Sigmoid colon (tissue), 4 donors: ENCODE data around the gene CCDC74A.

GRCh38 chr2:131527490-131528298, at the start of gene CCDC74A:
TSS of gene CCDC74A (plus strand) at chr2:131527888.
- PRO-cap = no peak
- RAMPAGE, long total RNA, 4 experiments = start-site peak on the plus strand in 1 of 4 experiments, at chr2:131527904-131527910 at its widest, 7 reads per replicate

GRCh38 chr2:132645124-132645606, 24.8 kb downstream of the LYPD1 start:
- PRO-cap = no peak
- RAMPAGE, long total RNA, 4 experiments = no peak in any of the 4 experiments

DNA sequence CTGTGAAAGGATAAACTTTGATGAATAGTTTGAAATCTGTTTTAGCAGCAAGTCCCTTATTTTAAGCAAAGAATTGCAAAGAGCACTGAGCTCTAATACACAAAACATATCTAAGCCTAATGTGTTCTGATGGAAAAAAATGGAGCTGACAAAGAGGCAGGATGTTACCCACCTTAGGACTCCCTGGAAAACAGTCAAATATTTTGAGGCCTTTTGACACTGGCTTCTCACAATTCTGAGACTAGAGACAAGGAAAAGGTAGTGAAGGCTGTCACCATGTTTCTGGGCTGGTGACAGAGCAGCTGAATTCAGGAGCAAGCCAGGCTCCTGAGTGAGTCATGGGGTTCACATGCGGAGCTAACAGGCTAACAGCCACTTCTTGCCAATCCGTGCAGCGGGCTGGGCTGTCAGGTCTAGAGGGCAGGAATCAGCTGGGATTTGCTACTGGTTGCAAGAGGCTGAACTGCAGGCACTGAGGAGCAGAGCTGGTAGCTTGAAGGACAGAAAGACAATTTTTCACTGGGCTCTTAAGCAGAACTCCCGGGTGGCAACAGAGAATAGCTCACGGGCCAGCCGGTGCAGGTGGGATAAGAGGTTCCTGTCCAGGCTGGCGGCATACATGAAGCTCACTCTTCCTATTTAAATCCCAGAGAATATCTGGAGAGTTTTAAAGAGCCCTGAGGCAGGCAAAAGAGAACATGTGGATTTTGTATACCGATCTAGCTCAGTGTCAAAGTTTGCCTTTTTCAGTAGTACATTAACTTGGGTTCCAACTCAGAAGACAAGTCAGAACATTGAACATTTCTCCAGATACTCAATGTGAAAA, 1.3 kb downstream of the NCKAP5 start:
- PRO-cap = no peak
- RAMPAGE, long total RNA, 4 experiments = no peak in any of the 4 experiments

GRCh38 chr2:133987188-133987464, 266.7 kb upstream of the MGAT5 start:
- PRO-cap = no peak
- RAMPAGE, long total RNA, 4 experiments = no peak in any of the 4 experiments

- PRO-cap = no peak
- RAMPAGE, long total RNA, 4 experiments = no peak in any of the 4 experiments
These were observed 129.4 kb upstream of the MGAT5 start for GRCh38 chr2:134124423-134124855.

DNA sequence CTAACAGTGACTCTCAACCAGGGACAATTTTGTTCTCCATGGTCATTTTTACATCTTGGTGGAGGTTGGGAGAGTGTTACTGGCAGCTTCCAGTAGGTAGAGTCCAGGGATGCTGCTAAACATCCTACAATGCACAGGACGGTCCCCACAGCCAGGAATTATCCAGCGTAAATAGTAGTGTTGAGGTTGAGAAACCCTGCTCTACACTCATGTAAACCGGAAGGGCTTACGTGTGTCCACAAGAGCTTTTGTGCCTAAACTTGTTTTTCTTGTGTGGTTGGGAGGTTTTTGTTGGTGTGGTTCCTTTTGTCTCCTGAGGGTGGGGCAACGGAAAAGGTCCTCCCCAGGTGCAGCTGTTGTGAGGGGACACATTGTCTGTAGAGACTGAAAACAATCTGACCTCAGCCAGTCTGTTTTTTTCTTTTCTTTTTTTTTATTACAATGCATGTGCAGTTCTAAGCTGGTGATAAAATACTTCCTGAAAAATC, 72.7 kb upstream of the MGAT5 start:
- PRO-cap = no peak
- RAMPAGE, long total RNA, 4 experiments = no peak in any of the 4 experiments

DNA sequence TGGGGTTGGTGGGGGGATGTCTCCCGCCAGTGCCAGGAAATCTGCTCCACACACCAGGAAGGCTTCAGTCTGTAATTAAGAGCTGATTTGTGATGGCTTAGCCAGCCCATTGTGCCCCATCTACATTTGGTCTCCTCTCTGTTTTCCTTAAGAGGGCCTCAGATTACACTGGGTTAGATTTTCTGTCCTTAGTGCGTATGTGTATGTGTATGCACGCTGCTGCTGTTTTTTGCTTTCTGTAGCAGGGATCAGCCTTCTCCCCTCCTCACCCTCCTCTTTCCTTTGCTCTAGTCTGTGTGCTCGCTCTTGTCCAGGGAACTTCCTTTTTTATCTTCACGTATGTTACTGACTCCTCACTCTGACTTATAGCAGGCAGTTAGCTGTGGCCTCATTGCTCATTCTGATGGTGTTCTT, 33.4 kb upstream of the MGAT5 start:
- PRO-cap = no peak
- RAMPAGE, long total RNA, 4 experiments = no peak in any of the 4 experiments

DNA sequence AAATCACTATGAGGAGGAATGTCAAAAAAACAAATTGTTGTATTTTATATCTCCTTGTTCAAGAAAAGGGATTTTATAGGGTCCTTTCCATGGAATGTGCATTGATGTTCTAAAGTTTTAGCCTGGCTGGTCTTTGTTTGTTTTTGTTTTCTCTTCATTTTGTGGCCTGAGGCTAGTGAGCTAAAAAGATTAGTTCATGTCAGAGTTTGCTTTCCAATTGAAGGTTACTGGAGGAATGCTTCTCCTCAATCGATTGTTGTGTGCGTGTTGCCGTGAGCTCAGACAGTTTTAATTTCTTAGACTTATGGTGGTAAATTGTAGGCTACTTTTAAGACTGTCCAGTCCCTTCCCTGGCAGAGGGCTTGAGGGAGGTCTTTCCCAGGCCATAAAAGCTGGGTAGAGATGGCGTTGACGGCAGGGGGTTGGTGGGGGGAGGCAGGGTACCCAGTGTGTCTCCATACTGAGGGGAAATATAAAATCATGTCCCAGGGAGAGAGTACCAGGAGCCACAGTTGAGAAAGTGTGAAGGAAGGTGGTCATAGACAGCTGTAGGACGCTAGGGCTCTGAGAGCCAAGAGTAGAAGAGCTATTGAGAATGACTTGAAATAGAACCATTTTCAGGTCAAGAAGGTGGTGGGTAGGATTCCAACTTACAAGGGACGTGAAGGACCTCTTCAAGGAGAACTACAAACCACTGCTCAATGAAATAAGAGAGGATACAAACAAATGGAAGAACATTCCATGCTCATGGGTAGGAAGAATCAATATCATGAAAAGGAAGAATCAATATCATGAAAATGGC, 77.5 kb downstream of the MGAT5 start:
- PRO-cap = no peak
- RAMPAGE, long total RNA, 4 experiments = no peak in any of the 4 experiments

DNA sequence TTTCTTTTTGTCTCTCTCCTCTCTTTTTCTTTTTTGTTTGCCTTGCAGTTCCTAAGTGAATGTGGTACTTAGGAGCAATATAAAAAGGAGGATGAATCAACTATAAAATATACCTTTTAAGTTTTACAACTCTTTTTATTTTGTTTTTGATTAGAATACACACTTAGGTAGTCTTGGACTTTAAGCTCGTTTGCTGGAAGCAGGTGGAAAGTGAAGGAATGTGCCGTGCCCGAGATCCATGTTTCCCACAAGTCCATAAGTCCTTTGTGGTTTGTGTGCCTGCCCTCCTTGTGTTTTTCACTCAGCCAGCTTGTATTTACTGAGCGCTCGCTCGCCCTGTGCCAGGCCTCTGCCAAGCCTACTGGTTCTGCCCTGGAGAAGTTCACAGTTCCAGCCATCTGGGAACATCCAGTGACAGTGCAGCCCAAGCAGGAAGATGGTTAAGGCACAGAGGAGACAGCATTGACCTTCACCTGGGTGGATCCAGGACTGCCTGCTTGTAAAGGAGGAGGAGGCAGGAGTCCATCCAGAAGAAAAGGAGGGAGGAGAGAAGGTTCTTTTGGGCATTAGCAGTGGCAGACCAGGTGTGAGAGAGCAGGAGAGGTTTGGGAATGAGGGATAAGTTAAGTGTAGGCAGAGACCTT, 142.7 kb downstream of the MGAT5 start:
- PRO-cap = no peak
- RAMPAGE, long total RNA, 4 experiments = no peak in any of the 4 experiments

- PRO-cap = no peak
- RAMPAGE, long total RNA, 4 experiments = no peak in any of the 4 experiments
These were observed 158.8 kb downstream of the MGAT5 start for GRCh38 chr2:134412447-134413253.

DNA sequence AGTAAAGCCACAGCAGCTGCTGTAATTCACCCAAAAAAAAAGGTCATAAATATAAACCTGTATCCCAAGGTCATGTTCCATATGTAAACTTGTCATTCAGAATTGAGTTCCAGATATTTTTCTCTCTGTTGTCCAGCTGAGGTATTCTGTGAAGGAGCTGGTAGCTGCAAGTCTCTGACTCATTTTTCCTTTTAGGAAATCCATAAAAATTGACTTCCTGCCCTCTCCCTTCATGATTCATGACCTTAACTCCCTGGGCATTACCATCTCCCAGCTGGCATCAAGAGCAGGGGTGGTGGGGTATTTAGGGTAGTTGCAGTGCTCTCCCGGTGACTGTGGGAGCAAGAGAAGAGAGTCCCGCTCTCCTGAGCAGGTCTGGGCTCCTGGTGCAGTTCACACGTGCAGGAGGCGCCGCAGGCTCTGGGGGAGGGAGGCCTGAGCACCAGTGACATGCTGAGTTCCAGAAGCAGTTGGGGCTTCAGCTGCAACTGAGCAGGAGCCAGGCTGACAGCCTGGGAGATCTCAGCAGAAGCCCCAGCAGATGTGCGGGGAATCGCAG, 192.6 kb downstream of the MGAT5 start:
- PRO-cap = no peak
- RAMPAGE, long total RNA, 4 experiments = no peak in any of the 4 experiments

GRCh38 chr2:134449205-134449701, 195.4 kb downstream of the MGAT5 start:
- PRO-cap = no peak
- RAMPAGE, long total RNA, 4 experiments = no peak in any of the 4 experiments

DNA sequence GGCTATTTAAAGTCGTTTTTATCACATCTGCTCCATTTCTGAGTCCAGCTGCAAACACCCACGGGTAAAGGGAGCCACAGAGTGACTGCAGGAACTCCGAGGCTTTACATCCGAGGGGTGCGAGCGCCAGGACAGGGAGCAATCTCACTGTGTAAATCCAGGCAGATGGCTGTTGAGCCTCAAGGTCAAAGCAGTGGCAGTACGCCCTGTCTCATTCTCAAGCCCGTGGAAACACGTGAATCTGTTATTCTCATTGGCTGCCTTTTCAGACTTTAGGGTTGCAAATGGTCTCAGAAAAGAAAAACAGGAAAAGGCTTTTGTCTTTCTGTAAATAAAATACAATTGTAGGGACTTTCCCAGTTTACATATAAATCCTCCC, 40.7 kb downstream of the TMEM163 start:
- PRO-cap = no peak
- RAMPAGE, long total RNA, 4 experiments = no peak in any of the 4 experiments

- PRO-cap = no peak
- RAMPAGE, long total RNA, 4 experiments = no peak in any of the 4 experiments
These were observed 57.1 kb downstream of the CCNT2 start for GRCh38 chr2:134975596-134976305.

- PRO-cap = unidirectional peak, minus-strand start at chr2:135052570; unidirectional peak, minus-strand start at chr2:135052632
- RAMPAGE, long total RNA, 4 experiments = no peak in any of the 4 experiments
These were observed 355 bp downstream of the RAB3GAP1 start for GRCh38 chr2:135052437-135052856.

DNA sequence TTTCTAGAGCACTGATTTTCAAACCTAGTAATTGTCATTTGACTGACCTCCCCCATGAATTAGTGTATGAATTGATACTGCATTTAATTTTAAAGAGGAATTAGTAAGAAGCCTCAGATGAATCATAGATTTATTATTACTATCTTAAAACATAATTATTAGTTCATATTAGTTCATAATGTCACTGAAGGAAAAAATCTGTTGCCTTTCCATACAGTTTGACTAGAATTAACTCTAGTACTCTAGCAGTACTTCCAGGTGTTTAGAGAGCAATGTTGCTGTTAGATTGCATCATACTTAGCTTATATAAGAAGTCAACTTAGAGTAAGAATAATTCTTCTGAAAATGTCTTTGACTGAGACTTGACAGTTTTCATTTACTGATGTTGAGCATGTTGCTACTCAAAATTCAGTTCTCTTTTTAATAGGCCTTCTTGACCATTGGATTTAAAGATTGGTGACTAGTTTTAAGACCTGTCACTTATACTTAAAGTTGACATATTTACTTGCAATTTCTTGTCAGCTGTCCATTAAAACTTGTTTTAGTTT, 4.7 kb downstream of the RAB3GAP1 start:
- PRO-cap = no peak
- RAMPAGE, long total RNA, 4 experiments = no peak in any of the 4 experiments

GRCh38 chr2:135762347-135762985, 20.8 kb downstream of the UBXN4 start:
- PRO-cap = no peak
- RAMPAGE, long total RNA, 4 experiments = no peak in any of the 4 experiments

- PRO-cap = no peak
- RAMPAGE, long total RNA, 4 experiments = no peak in any of the 4 experiments
These were observed 45.8 kb downstream of the UBXN4 start for GRCh38 chr2:135787367-135787845.

DNA sequence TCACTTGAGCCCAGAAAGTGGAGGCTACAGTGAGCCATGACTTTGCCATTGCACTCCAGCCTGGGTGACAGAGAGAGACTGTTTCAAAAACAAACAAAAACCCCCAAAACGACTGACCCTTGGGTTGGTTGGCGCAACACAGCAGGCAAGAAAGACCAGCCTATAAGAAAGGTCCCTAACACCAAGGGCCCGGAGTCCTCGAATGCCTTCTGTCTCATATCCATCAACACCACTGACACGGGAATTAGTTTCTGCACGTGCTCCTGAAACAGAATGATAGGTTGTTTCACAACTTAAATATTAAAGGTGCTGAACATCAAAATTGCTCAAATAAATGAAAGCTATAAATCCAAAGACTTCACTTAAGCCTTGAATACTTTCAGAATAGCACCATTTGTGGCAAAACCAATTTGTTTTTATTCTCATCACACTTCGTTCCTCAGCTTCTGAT, 10.2 kb downstream of the MCM6 start:
- PRO-cap = no peak
- RAMPAGE, long total RNA, 4 experiments = no peak in any of the 4 experiments

DNA sequence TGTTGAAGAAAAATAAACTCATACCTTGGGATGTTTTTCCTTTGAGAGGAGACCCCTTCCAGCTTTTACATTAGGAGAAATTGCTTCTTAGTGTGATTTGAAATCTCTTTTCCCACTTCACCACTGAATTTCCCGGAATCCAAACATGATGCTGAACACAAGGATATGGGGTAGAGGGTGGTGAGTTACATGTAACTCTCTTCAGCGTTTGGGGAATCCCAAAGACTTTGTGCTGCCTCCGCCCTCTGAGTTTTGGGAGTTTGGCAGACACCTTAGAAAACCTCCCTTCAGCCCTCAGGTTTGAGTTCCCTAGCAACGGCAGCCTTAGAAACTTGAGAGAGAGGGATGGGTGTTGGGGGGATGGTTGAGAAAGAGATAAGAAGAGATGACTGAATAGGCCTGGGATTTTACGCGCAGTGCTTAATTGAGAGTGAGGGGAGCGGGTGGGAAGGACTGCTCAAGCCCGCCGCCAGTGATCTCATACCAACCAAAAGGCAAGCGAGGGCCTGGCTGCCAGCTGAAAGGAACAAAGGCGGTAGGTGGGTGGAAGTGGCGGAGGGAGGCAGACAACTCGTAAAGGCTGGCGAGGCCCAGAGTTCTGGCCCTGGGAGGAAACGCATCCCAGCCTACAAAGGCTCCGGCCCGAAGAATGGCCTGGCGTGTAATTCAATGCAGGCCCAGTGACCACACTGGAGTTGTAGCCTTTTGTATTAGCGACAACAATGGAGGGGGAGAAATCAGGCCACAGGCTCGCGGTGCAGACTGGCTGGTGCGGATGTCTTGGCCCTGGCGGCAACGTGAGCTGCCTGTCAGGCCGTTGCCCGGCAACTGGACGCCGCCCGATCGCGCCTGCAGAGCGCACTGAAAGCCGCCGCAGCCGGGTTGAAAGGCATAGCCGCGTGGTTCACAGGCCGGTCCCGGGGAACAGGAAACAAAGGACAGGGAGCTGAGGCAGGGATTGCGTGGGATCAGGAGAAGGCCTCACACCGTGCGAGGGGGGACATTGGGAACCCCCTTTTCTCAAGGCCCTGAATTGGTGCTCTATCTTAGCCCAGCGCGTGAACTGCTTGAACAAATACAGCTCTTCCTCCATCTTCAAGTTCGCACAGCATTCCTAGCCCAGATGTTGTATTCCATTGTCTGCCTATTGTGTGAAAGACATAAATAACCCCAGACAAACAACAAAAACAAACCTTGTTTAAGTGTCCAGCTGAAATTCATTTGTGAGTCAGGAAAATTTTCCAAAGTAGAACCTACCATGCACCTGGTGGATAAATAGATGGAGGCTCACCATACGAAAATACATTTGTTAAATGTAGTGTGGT, 39.9 kb upstream of the DARS1 start:
- PRO-cap = no peak
- RAMPAGE, long total RNA, 4 experiments = no peak in any of the 4 experiments